Mesenteric fat pad (tissue), 1 donor: Measurements from ENCODE around the gene CCDC185.

DNA sequence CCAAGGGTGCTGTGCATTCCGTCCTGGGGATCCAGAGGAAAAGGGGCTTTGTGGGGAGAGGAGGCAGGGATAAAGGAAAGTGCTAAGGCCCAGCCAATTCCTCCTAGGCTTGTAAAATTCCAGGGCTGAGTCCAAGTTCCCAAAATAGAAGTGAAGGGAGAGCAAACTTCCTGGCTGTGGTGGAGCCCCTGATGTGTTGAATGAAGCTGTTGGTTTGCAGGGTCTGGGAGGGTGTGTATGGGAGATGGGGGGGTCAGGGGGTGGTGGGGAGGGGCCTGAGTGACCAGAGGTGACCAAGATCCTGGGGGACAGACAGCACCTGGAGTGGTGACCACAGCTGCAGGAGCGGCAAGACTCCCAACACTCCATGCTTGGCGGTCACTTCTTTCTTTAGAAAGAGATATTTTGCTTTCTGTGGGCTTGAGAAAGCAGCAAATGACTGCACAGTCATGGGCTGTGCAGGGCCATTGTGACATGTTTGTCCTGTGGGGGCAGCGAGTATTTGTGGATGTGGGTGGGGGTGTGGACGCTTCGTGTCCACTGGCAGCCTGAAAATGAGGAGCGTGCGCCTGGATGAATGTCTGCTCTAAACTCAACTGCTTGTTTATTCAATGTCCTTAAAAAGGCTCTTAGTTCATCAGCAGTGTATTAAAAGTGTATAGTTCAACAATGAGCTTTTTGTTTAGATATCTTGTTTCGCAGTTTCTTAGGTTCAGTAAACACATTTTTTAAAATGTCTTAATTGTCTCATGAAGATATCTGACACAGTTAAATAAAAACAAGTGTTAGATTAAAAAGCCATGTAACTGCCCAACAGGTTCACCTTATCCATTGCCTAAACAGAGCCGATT, 68.2 kb downstream of the TLR5 start:
- PRO-cap = no peak

- PRO-cap = no peak
These were observed 13.8 kb downstream of the TLR5 start for GRCh38 chr1:223129086-223129806.

DNA sequence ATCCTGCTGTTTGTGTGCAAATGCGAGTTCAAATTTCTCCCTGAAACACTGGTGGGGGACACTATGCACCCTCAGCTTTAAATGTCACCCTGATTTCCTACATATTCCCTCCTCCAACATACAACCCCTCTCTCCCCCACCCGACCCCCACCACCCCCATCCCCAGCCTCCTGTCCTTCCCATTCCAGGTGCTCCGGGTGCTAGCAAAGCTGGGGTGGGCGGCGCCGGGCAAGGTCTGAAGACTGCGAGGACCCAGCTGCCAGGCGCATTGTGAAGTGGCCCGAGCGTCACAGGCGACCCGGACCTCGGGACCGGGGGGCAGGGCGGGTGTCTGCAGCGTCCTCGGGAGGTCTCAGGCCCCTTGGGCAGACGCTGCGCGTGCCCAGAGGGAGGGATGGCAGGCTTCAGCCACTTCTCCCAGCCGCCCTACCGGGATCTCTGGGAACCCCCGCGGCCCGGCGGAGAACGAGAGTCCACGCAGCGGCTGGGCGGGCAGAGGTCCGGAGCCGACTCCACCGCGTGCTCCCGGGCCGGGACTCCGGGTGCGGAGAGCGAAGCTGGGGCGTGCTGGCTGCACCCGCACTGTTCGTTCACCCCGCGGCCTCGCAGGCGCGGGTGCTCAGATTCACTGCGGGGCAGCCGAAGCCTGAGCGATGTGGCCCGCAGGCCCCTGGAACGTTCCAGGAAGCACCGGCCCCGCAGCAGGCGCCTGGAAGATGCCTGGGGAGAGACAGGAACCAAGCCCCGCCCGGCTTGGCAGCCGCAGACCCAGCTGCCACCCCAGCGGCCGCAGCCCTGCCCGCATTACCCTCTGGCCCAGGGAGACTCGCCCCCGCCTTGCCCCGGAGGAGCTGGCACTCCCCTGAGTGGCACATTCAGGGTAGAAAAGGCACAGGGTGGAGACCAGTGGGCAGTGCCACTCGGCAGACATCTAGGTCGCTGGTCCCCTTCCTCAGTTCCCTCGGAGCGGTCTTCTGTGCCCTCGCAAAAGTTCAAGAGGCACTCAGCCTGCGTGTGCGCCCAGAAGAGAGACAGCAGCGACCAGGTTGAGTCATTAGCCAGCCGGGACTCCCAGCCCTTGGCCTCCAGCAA, at the start of gene CCDC185:
TSS of gene CCDC185 (plus strand) at position 334 of the 1,092 bp plus-strand sequence.
- PRO-cap = no peak

- PRO-cap = no peak
These were observed 111.4 kb downstream of the CCDC185 start for GRCh38 chr1:223504561-223505115.

GRCh38 chr1:223741857-223742225, 29.5 kb downstream of the CAPN2 start:
- PRO-cap = no peak

DNA sequence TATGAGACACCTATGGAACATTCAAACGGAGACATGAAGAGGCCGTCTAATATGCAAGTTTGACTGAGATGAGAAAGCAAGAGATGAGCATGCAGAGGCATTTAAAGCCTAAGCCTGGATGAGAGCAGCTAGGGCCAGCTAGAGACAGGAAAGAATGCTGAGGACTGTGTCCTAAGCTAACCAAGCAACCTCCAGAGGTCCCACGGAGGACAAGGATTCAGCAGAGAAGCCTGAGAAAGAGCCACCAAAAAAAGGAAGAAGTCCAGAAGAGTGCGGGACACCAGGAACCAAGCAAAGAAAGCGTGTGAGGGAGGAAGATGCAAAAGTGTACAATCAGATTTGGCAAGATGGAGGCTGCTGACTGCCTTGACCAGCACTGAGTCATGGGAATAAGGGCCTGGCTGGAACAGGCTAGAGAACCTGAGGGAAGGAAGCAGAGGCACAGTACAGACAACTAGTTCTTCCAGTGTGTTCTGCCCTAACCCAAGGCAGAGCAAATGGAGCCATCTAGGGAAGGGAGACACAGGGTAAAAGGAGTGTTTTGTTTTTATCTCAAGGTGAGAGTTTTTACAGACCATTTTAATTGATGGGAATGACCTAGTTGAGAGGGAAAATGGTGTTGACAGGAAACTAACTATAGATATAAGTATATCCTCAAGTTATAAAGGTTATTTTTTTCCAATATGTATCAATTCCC, 18.5 kb downstream of the TP53BP2 start:
- PRO-cap = no peak

GRCh38 chr1:223843846-223844390, 1.8 kb downstream of the TP53BP2 start:
- PRO-cap = no peak

- PRO-cap = no peak
These were observed 42.3 kb upstream of the TP53BP2 start for GRCh38 chr1:223887777-223888684.

- PRO-cap = no peak
These were observed 100.1 kb upstream of the FBXO28 start for GRCh38 chr1:224013677-224014428.

GRCh38 chr1:224195098-224195630, 12.1 kb downstream of the DEGS1 start:
- PRO-cap = no peak

- PRO-cap = no peak
These were observed 42.4 kb downstream of the NVL start for GRCh38 chr1:224287582-224288062.

- PRO-cap = no peak
These were observed 2.4 kb downstream of the WDR26 start for GRCh38 chr1:224432281-224432477.

- PRO-cap = no peak
These were observed 15.6 kb upstream of the WDR26 start for GRCh38 chr1:224450073-224450642.

GRCh38 chr1:224784022-224784221, 145.6 kb upstream of the DNAH14 start:
- PRO-cap = no peak

- PRO-cap = no peak
These were observed 27.2 kb downstream of the LBR start for GRCh38 chr1:225400469-225401192.

- PRO-cap = no peak
These were observed 15.9 kb downstream of the LBR start for GRCh38 chr1:225411807-225412398.

DNA sequence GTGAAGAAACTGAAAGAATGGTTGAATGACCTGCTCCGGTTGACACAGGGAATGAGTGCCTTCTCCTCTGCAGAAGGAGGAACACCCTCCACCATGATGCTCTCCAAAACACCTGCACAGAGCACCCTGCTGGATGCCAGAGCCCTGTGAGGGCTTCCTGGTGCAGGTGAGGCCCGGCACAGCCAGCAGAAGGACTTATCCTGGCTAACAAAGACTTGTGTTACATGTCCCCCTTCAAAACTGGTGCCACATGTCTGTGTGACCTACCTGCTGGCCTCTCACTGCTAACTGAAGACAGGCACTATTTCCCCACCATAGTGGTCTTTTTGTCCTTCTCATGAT, 14.3 kb upstream of the LBR start:
- PRO-cap = no peak

GRCh38 chr1:225454812-225455155, 26.9 kb upstream of the LBR start:
- PRO-cap = no peak

DNA sequence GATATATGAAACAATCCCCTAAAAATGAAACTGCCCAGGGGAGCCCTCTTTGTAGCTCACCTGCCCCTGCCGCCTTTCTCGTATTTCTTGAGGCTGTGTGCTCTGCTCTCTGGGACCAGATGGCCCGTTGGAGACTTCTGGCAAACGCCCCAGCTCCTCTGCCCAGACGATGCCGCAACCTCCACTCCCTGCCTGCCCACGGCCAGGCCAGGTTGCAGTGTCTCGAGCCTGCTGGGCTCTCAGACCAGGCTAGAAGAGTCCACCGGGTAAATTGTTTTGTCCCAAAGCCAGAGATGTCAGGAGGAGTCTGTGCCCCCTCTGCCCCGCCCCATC, 33.6 kb upstream of the LBR start:
- PRO-cap = no peak

DNA sequence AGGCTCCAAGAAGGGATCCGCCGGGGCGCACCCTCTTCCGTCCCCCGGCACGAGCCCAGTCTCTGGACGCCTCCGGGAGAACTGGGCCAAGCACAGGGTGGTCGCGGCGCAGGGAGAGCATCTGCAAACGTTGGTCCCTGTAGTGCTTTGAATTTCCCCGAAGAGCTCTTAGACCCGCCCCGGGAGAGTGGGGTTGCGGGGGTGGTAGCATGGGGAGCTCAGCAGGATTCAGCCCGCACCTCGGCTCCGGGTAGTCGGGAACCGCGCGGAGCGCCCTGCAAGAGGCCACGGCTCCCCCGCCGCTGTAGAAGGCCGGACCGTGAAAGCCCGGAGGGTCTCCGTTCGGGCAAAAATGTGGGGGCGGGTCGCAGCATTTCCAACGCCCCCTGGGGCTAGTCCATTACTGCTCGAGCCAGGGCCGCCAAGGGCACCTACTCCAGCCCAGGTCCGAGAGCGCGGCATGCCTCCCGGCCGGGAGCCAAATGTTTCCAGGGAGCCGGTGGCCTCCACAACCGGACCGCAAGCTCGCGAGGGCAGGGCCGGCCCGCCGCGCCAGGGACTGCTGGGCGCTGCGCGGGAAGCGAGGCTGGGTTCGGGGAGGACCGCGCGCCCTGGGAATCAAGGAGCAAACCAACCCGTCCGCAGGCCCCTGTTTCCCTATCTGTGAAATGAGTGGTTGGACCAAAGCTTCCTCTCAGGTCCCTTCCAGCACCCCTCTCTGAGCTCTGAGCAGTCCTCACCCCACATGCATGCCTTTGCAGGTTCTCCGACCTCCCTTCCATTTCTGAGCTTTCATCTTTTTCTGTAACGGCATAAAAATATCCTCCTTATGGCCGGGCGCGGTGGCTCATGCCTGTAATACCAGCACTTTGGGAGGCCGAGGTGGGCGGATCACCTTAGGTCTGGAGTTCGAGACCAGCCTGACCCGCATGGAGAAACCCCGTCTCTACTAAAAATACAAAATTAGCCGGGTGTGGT, 699 bp upstream of the TMEM63A start:
- PRO-cap = no peak